ENCODE data around the gene RALA.

DNA sequence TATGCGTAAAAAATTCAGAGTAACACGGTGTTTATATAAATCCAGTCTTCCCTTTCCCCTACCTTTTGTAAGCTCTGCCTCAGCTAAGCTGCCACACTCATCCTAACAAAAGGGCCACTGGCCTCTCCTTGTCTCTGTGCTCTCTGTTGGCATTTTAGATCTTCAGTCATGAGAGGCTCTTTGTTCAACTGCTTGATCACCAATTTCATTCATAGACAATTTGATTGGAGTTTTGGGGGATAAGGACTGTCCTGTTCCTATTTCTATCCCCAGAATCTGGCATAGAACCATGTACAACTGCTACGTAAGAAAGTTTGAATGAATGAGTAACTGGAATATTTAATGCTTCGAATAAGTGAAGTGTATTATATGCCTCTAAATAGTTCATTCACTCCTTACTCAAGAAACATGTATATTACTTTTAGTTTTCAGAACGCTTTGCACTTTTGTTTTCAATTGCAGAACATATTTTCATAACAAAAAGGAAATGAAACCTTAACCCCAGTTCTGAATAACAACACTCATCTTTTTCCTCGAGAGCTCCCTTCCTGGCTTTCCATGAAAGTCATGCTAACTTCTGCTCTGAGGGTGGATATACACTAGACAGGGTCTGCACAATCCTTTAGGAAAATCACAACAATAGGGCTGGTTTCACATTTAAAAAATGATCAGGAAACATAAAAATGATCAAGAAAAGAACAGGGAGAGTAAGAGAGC is 219.2 kb upstream of the AOAH start:
- PRO-cap: no peak

DNA sequence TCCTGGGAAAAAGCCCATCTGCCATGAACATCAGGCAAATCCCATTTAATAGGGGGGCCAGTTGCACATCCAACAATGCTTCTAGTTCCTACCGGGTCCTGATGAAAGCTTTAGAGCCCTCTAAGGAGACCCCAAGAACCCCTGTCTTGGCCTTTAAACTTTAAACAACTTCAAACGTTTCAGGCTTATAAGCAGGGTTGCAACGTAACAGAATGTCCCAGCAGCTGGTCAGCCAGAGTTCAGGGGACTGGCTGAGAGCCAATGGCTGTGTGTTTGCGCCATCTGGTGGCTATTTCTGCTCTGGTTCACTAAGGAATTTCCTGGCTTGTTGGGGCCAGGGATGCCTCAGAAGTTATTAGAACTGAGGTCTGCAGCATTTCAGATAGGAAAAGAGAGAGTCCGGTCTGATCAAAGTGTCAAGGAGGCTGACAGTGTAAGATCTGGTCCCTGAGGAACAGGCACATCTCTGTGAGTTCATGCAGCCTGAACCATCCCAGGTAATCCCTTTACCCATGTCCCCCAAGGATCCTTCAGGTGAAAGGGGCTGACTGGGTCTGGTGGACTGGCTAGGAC is 247.1 kb downstream of the ELMO1 start:
- PRO-cap: no peak

GRCh38 chr7:37354344-37355155 is 94.1 kb downstream of the ELMO1 start:
- PRO-cap: no peak

- PRO-cap: no peak
Observed at GRCh38 chr7:37694208-37694672, 10.7 kb downstream of the GPR141 start.

DNA sequence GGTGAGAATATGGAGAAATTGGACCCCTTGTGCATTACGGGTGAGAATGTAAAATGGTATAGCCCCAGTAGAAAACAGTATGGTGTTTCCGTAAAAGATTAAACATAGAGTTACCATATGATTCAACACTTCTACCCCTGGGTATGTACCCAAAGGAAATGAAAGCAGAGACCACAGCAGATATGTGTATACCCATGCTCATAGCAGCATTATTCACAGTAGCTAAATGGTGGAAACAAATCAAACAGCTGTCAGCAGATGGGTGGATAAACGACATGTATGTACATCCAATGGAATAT is 42.4 kb downstream of the STARD3NL start:
- PRO-cap: no peak

DNA sequence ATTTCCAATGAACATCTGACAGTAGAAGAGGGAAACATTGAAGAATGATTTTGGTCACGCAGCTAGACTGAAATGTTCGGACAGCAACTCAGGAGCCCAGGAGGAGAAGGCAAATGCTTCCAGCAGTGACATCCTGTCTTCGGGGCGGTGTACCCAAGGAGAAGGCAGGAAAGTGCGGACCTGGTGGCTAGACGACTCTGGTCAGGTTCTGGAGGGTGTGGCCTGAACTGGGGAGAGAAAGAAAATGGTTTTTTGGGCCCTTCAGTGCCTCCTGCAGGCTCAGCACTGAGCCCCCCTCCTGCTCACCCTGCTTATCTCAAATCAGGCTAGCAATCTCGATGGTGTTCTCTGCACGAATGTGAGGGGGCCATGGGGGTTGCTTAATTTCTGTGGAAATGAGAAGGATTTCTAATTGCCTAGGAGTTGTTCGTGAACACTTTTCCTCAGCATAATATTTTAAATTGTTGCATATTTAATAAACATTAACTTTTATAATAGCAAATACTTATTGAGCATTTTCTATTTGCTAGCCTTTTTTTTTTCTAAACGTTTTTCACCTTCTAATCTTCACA is 122.2 kb downstream of the STARD3NL start:
- PRO-cap: no peak

DNA sequence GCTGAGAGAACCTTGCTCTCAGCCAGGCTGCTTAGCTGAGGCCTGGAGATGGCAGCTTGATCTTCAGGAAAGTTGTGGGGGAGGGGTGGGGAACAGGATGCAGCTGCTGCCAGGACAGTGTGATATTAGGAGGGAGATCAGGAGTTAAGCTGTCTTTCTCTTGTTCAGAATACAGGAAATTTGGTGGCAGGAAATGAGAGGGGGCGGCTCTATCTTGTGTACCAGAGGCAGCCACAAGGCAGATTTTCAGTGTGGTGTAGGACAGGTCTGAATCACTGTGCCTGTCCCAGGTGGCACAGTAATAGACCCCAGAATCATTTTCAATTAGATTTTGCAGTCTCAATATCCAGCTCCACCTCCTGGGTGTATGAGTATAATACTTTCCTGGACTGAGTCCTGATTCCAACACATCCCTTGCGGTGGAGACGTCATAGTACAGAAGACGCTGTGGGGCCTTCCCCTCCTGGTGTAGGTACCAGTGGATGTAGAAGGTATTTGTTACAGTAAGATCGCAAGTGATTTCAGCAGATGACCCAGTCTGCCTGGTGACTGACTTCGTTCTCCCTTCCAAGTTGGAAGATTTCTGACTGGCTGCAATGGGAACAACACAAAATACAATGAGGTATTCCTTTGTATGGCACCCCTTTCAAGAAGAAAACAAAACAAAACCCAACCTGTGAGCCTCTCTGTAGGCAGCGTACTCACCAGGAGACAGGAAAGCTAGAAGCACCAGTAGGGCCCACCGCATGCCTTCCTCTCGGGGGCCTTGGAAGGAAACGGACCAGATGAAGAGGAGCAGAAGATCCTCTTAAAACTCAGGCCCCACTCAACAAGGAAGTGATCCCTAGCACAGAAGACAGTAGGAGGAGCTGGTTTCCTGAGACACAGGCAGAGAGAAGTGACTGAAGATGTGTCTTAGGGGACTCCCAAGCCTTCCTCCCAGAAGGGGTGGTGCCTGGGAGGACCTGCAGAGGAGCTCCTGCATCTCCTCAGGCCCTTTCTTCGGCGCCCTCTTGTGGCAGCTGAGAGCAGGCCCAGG is 180.5 kb downstream of the STARD3NL start:
- PRO-cap: no peak

DNA sequence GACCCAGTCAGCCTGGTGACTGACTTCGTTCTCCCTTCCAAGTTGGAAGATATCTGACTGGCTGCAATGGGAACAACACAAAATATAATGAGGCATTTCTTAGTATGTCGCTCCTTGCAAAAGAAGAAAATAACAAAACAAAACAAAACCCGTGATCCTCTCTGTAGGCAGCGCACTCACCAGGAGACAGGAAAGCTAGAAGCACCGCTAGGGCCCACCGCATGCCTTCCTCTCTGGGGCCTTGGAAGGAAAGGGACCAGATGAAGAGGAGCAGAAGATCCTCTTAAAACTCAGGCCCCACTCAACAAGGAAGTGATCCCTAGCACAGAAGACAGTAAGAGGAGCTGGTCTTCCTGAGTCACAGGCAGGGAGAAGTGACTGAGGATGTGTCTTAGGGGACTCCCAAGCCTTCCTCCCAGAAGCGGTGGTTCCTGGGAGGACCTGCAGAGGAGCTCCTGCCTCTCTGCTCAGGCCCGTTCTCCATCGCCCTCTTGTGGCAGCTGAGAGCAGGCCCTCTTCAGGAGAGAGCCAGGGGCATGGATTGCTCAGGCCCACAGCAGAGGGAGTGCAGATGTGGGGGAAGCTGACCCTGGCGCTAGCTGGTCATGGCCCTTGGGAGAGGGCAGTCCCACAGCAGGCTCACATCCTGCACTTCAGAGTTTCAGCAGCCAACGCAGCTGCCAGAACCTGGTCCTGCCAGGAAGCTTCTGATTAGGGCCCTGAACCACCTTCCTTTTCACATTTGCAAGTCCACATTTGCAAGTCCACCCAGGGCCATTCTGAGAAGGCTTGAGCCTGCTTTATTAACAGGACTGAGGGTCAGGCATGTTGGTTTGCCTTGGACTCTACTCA is 190.0 kb downstream of the STARD3NL start:
- PRO-cap: no peak

DNA sequence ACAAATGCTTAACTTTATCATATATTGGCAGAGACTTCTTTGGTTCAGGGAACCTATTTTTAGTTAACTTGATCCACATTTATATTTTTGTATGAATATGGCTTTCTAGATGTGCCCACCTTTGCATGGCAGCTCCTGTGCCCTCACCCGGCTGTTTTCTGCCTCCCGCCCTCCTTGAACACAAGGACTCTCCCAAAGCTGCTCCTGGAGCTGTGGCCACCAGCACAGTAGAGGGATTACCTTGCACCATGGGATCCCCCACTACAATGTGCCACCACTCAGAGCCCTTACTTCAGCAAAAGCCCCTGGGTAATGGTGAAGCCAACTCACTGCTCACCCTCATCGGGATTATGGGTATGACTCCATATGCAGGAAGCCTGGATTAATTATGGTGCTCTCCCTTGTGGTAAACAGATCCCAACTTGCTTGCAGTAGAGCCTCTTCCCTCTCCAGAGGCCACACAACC is 5.4 kb upstream of the AMPH start:
- PRO-cap: no peak

DNA sequence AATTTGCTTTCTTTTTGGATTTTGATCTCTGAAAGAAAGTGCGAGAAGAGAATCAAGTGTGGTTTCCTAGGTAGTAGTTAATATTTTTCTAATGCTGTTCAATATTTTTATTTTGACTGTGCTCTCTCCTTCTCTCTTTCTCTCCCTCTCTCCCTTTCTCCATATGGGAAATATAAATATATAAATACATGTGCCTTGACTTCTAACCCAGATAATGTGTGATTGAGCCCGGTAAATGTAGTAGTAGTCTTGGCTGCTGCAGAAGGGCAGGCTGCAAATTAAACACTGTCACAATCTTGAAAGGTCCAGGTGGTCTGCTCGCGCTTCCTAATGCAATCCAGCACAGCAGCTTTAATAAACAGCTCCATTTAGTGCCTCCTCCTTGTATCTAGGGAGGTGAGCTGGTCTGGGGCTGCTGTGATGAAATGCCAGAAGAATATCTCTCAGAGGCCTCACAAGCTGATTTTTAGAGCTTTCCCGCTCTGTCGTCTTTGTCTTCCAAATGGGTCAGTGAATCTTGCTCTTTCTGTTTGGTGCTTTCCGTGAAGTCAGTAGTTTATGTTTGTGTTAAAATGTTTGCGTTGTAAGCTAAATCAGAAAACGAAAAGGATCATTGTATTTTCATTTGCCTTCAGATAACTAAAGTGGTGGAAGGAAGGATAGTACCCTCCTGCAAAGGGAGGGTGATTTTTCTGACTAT is 790 bp downstream of the POU6F2 start:
- PRO-cap: bidirectional peak, plus-strand start at position 430 of the sequence, minus-strand start at position 288 of the sequence

DNA sequence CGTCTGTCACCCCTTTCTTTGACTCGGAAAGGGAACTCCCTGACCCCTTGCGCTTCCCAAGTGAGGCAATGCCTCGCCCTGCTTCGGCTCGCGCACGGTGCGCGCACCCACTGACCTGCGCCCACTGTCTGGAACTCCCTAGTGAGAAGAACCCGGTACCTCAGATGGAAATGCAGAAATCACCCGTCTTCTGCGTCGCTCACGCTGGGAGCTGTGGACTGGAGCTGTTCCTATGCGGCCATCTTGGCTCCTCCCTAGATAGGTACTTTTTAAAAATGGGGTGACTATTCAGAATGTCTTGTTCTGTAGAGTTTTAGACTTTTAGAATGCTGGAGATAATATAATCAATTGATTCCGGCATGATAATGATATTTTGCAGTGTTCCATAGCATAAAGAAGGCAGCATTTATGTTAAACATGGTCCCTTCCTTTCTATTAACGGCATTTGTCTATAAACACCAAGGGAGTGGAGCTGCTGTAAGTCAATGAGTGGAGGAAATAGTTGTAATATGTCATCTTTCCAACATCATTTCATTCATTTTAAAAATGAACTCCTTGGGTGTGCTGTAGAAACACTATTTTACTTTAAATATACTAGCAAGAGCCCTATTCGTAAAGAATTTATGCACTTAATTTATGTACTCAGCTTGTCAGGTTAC is 35.7 kb downstream of the POU6F2 start:
- PRO-cap: unidirectional peak, minus-strand start at position 253 of the sequence

GRCh38 chr7:39623276-39624285 is at the start of gene RALA:
Gene RALA, plus strand, starts transcription at chr7:39623572.
- PRO-cap: bidirectional peak, plus-strand start at chr7:39623572, minus-strand start at chr7:39623476

DNA sequence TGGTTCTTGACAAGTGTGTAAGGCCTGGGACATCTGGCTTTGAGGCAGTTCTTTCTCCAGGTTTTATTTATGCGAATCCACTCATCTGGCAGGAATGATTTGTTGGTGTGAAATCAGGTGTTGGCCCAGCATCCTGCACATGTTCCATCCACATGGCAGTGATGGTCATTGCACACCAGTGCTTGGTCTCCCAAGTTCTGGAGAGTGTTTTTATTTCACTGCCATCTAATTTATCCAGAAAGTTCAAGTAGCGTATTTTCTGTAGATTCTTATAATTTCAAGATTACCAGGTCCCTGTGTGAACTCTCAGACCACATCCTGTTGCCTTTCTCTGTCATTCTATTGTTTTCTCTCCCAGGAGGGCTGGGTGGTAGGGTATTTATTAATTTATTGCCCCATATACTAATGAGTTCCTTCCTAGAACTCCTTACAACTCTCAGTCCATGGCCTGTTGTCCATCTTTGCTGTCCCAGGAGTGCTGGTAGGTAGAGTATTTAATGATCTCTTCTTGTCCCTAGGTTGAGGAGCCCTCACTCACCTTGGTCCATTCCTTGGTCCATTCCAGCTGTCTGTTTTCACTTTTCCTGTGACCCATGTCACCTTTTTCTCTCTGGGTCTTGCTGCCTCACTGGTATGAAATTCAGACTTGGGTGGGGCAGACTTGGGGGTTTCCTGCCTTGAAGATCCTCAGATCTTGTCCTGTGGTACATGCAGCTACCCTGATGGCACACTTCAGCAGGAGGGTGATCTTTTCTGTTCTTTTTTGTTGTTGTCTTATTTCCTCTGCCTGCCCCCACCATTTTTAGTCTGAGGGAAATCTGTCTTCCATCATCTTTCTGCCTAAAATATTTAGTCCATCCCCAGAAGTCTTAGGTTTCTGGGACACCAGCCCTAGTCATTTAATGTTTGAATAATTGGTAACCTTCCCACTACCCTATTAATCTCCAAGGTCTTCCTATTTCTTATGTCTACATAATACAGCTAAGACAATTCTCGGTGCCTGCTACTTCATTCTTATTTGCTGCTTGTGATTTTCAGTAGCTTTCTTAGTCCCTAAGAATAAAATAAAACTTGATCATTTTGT is 10.7 kb downstream of the RALA start:
- PRO-cap: no peak

- PRO-cap: bidirectional peak, plus-strand start at chr7:39733619, minus-strand start at chr7:39733316
Observed at GRCh38 chr7:39732617-39733828, 109.7 kb downstream of the RALA start.

GRCh38 chr7:39950426-39951441 is 678 bp downstream of the CDK13 start:
- PRO-cap: no peak

GRCh38 chr7:40200759-40201249 is 66.0 kb downstream of the SUGCT start:
- PRO-cap: no peak

- PRO-cap: no peak
Observed at GRCh38 chr7:41047738-41048252, 655.1 kb downstream of the INHBA start.

- PRO-cap: no peak
Observed at GRCh38 chr7:42174346-42175091, 62.5 kb downstream of the GLI3 start.

GRCh38 chr7:42292881-42293653 is 56.1 kb upstream of the GLI3 start:
- PRO-cap: no peak

- PRO-cap: unidirectional peak, plus-strand start at chr7:42340659
Observed at GRCh38 chr7:42340274-42340801, 103.3 kb upstream of the GLI3 start.